Metastatic Breast Carcinoma in the Ovary (tissue), 3 donors: ENCODE results near the genes LMBRD2 and NIPBL.

- PRO-cap, 3 experiments: no peak in any of the 3 experiments
Observed at GRCh38 chr5:35237759-35238381, 7.6 kb upstream of the PRLR start.

- PRO-cap, 3 experiments: no peak in any of the 3 experiments
Observed at GRCh38 chr5:35780058-35780699, 76.5 kb upstream of the IL7R start.

GRCh38 chr5:35803100-35803582 lies 53.5 kb upstream of the IL7R start:
- PRO-cap, 3 experiments: no peak in any of the 3 experiments

GRCh38 chr5:36027023-36027404 lies 35.8 kb upstream of the UGT3A1 start:
- PRO-cap, 3 experiments: peak in 1 of 3 experiments; most common plus-strand start chr5:36027206 (in 1)

GRCh38 chr5:36151345-36152455 lies at the start of gene LMBRD2:
Gene LMBRD2 (minus strand): TSS chr5:36151887.
- PRO-cap, 3 experiments: peak in 3 of 3 experiments; most common plus-strand start chr5:36152067 (in 3); most common minus-strand start chr5:36151909 (in 2)

DNA sequence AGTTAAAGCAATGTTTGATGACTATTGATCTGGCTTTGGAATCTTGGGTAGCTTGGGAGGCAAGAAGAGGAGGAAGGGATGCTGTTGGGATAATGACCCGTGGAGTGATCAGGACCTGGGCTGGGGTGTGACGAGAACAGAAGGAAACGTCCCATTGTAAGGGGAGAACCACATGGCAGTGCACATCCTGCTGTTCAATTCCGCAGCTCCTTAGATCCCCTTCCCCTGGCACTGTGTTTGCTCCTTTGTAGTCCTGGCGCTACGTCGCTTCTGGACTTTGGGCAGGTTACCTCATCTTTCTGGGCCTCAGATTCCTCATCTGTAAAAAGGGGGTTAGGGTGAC lies 896 bp upstream of the NADK2 start:
- PRO-cap, 3 experiments: no peak in any of the 3 experiments

- PRO-cap, 3 experiments: peak in 1 of 3 experiments; most common plus-strand start chr5:36521942 (in 1)
Observed at GRCh38 chr5:36521824-36522192, 84.6 kb upstream of the SLC1A3 start.

DNA sequence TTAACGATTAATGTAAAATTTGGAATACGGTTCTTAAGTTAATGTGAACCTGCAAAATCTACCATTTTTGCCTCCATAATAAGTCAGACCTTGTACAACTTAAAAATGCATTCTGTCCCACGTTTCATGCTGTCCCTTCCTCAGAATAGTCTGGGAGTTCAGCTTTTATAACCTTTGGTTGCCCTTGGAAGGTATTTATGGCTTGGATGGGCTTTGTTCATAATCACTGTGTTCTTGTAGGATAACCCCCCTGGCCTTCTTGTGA lies 41.9 kb downstream of the SLC1A3 start:
- PRO-cap, 3 experiments: no peak in any of the 3 experiments

DNA sequence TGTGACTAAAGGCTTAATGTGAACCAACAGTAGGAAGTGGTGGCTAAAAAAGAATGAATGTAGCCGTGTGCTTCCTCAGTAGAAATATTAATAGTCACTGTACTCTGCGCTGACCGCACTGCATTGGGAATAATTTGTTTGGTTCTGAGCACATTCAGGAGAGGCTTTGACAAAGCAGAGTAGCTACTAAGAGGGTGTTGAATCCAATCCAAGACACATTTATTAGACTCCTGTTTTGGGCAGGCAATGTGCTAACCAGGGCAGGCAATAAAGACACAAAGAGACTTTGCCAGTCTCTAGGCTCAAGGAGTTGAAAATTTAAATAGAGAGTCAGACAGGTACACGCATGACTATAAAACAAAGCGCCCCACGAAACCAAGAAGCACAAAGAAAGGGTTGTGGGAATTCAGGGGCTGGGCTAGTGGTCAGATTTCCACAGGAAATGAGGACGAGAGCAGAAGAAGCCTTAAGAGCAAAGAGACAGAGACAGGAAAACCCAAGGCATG lies 51.4 kb downstream of the SLC1A3 start:
- PRO-cap, 3 experiments: peak in 1 of 3 experiments; most common plus-strand start position 151 of the sequence (in 1)

DNA sequence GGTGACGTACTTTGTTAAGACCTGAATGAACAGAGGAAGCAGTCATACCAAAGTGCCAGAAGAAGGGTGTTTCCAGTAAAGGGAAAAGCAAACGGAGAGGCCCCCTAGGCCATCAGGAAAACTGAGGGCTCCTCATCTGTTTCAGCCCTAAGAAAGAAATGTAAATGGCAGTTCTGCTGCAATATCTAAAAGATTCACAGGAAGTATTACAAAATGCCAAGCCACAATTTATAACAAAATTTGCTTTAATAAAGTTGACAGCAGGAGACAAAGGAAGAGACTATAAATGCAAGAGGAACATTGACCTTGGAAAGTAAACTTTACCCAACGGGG lies 71.3 kb downstream of the SLC1A3 start:
- PRO-cap, 3 experiments: no peak in any of the 3 experiments

DNA sequence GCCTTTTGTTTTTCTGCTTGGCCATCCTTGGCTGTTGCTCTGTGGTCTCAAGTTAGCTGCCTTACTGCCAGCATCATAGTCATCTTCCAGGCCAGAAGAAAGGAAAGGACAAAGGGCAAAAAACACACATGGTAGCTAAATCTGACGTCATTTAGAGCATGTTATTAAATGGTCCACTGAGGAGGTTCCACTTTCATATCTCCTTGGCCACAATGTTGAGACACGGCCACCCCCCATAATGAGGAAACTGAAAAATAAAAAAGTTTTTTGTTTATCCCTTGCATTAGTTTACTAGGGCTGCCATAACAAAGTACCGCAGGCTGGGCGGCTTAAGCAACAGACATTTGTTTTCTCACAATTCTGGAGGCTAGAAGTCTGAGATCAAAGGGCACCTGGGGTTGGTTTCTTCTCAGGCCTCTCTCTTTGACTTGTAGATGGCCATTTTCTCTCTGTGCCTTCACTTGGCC lies 106.4 kb upstream of the NIPBL start:
- PRO-cap, 3 experiments: no peak in any of the 3 experiments

DNA sequence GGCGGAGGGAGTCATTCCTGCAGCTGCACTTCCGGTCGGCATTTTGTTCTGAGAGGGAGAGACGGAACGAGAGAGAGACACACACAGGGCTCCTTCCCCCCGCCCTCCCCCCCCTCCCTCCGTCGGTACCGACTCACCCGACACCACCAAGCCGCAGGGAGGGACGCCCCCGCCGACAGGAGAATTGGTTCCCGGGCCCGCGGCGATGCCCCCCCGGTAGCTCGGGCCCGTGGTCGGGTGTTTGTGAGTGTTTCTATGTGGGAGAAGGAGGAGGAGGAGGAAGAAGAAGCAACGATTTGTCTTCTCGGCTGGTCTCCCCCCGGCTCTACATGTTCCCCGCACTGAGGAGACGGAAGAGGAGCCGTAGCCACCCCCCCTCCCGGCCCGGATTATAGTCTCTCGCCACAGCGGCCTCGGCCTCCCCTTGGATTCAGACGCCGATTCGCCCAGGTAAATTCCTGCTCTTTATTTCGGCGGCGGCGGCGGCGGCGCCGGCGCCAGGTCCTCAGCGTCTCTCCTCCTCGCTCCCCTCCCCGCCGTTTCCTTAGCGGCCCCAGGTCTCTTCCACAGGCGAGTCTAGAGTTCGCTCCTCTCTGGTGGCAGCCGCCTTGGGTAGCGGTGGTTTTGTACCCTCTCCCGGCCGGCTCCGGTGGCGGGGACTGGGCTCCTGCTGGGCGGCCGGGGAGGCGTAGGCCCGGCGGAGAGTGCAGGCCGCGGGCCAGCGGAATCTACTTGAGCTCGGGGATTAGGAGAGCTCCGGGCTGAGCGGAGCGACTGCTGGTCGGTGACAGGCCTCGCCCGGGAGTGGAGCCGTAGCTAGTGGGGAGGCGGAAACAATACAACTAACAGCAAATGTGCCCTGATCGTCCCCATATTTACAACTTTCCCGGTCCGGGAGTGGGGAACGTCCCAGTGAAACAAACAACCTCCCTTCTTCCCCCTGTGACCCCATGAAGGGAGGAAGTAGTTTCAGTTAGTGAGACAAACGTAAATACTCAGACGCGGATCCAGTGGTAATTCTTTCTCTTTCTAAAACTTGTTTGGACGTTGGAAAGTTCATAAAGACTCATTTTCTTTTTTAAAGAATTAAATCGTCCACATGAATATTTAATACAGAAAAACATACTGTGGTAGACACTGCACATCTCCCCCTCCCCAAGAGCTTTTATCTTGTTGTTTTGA lies at the start of gene NIPBL:
TSS of gene NIPBL (plus strand) at position 41 of the 1,182 bp plus-strand sequence.
- PRO-cap, 3 experiments: peak in 3 of 3 experiments; most common plus-strand start position 51 of the sequence (in 3); most common minus-strand start position 327 of the sequence (in 2)

DNA sequence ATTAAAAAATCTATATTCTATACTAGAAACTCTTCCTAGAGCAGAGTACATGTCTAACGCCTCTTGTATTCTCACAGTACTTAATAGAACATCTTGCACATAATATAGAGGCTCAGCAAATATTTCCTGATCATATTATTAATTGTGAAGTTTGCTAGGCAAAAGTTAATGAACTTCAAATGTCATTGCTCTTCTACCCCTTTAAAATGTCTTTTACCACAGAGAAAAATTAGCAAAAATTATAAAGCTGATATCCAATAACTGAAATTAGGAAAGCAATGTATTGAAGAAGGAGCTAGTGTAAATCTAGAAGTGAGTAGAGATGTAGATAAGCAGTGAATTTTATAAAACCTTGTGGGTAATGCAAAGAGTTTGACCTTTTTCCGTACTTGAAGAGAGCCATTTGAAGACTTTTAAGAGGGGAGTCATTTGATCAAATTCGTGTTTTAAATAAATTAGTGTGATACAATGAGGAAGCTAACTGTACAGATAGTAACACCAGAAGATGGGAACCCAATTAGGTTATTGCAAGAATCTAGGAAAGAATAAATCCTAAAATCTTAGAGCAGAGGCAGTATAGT lies 35.1 kb downstream of the NIPBL start:
- PRO-cap, 3 experiments: no peak in any of the 3 experiments

GRCh38 chr5:36926958-36927916 lies 50.7 kb downstream of the NIPBL start:
- PRO-cap, 3 experiments: no peak in any of the 3 experiments

GRCh38 chr5:36945397-36945965 lies 68.9 kb downstream of the NIPBL start:
- PRO-cap, 3 experiments: no peak in any of the 3 experiments

DNA sequence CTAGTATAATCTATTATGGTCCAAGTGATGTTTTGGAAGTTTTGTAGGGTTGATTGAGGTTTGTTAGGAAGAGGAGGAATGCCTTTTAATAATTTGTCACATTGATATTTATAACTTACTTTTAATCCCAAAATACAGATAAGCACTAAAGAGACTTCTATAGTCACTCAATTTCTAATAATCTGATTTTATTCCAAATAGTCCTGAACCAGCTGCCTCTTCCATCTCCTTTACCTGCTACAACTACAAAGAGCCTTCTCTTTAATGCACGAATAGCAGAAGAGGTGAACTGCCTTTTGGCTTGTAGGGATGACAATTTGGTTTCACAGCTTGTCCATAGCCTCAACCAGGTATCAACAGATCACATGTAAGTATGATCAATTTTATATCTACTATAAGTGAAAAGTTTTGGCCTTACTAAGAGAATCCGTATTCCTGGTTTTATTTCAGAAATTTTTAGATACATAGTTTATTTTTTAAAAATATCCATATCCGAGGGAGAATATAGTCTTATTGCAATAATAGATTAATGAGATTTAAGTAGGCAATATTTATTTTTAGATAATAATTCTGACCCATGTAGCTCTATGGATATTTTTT lies 78.8 kb downstream of the NIPBL start:
- PRO-cap, 3 experiments: no peak in any of the 3 experiments

DNA sequence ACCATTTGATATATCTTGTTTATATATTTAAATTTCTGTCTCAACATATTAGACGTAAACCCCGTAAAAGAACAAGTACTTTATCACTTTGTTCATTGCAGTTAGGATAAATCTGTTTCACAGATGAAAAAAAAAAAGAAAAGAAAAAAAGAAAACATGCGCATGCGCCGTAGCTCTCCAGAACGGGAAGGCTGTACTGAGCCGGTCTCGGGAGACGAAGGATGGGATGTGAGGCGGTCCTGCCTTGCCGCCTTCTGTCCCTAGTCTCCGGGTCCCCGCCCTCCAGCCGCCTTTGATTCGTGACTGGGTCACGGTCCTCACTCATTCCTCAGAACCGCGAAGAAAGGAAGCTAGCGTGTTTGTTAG lies 40.4 kb downstream of the CPLANE1 start:
- PRO-cap, 3 experiments: no peak in any of the 3 experiments

- PRO-cap, 3 experiments: no peak in any of the 3 experiments
Observed at GRCh38 chr5:37744420-37744941, 95.4 kb downstream of the GDNF start.

- PRO-cap, 3 experiments: no peak in any of the 3 experiments
Observed at GRCh38 chr5:38285606-38286124, 27.3 kb downstream of the EGFLAM start.

GRCh38 chr5:38485751-38486146 lies 70.7 kb downstream of the LIFR start:
- PRO-cap, 3 experiments: peak in 2 of 3 experiments; most common plus-strand start chr5:38486094 (in 2)